Camera-type eye (tissue), 1 donor: ENCODE results near the gene CHIT1.

DNA sequence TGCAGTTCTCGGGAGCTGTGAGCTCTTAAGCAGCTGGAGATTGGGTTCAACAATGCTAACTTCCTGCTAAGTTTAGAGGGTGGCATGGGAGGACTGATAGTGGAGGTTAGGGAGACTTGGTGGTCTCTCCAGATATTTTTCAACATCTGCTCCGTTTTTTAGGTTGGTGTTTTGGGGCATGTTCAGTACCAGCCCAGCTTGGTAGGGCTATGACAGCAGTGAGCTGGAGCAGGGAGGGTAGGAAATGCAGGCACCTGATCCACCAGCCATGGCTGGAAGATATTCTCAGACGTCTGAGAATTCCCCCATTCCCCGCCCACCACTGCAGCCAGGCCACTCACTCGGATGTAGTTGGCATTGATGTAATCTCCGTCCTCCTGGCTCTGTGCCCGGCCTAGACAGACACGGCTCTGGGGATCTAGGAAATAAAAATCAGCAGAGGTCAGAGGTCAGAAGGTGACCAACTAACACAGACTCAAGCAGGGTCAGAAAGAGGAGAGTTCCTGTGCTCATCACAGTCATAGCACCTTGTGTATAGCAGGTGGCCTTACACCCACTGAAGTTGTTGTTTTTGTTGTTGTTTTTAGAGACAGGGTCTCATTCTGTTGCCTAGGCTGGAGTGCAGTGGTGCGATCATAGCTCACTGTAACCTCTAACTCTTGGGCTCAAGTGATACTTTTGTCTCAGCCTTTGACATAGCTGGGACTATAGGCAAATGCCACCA lies 5.0 kb downstream of the PTPN7 start:
- RAMPAGE, long total RNA: no peak

GRCh38 chr1:202213895-202214828 lies 20.6 kb downstream of the LGR6 start:
- RAMPAGE, long total RNA: no peak

DNA sequence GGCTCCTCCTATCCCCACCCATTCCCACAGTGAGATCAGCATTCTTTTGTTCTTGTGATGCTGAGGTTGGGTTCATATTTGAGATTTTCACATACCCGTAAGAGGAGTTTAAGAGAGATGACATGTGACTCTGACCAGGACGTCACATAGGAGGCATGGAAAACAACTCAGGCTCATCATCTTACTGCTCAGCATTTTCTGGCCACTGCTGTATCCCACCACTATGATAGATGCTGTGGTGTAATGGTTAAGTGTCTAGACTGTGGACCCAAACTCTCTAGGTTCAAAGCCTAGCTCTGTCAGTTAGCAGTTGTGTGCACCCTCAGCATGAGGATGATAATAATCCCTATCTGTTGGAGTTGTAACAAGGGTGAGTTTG lies 40.7 kb downstream of the LGR6 start:
- RAMPAGE, long total RNA: no peak

- RAMPAGE, long total RNA: no peak
These were observed 7.9 kb downstream of the UBE2T start for GRCh38 chr1:202333710-202334385.

DNA sequence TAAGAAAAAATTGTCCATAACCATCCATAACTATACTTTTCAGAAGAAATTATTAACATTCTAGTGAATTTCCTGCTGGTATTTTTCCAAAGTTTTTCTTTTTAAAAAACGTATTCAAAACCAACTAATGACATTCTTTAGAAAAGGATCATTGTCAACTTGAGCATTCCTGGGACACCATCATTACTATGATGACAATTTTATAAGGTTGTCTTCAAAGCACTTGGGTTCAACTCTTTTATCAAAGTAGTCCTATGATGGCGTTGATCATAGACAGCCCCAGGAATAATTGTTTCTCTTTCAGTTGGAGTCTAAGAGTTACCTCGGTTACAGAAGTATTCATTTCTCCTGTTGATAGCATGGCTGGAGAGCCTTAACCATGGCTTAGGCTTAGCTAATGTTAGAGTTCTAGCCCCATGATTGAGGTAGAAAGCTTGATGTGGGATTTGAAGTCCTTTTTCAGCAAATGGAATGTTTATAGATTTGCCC lies 159.0 kb downstream of the PPP1R12B start:
- RAMPAGE, long total RNA: no peak

GRCh38 chr1:202525657-202526741 lies 177.5 kb downstream of the PPP1R12B start:
- RAMPAGE, long total RNA: no peak

GRCh38 chr1:202545680-202546191 lies 164.5 kb downstream of the SYT2 start:
- RAMPAGE, long total RNA: no peak

GRCh38 chr1:202626858-202627304 lies 83.4 kb downstream of the SYT2 start:
- RAMPAGE, long total RNA: no peak

GRCh38 chr1:202730582-202731345 lies 20.5 kb upstream of the SYT2 start:
- RAMPAGE, long total RNA: no peak

DNA sequence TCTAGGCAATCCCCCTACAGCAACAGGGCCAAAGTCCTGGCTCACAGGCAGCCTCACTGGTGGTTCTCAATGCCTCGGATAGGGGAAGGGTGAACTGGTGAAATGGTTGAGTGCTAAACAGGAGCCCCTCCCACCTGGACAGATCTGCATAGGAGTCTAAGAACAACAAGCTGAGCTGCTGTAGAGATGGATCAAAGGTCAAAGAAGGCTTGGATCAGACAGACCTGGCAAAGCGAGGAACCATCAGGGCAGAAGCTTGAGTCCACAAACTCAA lies 31.8 kb downstream of the RABIF start:
- RAMPAGE, long total RNA: no peak

DNA sequence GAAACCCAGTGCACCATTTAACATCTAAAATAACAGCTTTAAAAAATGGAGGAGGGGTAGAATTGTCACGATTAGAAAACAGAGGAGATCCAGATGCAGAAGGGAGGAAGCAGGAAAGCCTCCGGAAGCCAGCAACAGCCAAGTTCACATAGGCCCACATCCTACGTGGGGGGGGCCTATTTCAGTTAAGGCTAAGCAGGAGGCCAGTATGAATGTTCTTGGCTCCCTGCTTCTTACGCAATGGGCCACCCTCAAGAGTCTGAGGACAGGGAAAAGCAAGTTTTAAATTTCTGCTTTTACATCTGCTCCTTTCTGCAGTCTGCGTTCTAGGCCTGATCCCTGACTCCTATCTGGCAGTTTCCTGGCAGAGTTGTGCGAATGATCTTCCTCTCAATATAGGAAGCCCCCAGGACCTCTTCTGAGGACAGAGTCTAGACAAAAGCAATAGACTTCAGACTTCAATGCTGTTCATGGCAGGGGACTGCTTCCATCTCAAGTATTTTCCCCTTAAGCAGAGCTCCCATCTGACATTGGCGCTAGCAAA lies 30.6 kb downstream of the RABIF start:
- RAMPAGE, long total RNA: no peak

GRCh38 chr1:202952788-202953203 lies 5.3 kb downstream of the ADIPOR1 start:
- RAMPAGE, long total RNA: no peak

DNA sequence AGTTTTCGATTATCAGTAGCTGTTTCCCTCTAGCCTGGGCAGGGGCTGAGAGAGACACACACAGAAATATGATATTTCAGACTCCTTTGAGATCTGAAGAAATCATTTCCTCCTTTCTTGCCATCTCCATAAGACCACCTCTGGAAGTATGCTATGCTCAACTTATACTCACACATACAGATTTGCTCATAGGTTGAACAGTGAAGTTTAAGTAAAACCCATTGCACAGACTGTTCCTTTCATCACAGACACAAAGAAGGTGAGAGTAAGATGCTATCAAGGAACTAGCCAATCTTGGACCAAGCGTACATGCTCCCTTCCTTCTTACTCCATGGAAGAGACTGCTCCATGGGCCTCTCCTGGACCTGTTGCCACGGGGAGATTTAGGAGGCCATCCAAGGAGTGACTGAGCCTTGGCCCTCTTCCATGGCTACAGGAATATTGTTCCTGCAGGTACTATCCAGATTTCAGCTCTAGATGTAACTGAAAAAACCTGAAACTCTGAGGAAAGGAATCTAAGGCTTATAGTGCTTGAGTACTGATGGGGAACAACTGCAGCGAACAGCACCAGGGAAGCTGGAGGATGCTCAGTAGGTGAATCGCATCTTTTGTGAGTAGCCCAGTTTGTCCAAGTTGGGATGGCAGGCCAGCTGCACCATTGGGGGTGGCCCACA lies 4.0 kb upstream of the ADIPOR1 start:
- RAMPAGE, long total RNA: no peak

GRCh38 chr1:203029085-203029752 lies 2.9 kb downstream of the PPFIA4 start:
- RAMPAGE, long total RNA: no peak

DNA sequence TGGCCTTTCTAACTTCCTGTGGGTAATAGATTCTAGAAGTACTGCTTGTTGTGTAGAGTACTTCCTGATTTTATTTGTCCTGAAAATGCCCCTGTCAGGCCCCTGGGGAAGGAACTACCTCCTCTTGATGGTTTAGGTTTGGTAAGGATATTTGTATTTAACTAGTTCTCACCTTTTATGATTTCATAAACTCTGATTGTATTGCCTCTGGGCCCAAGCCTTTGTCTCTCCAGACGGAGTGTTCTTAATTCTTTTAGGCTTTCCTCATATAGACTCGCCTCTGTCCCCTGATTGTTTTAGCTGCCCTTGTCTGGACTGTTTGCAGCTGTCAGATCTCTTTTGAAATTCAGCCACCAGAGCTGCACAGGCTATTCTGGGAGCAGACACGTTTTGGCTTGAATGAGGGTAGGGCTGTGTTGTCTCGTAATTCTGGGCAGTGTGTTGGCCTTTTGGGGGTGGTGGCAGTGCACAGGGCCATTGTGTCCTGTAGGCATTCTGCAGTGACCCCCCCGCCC lies 16.5 kb downstream of the MYOG start:
- RAMPAGE, long total RNA: no peak

GRCh38 chr1:203129733-203130360 lies 2.3 kb downstream of the ADORA1 start:
- RAMPAGE, long total RNA: no peak

DNA sequence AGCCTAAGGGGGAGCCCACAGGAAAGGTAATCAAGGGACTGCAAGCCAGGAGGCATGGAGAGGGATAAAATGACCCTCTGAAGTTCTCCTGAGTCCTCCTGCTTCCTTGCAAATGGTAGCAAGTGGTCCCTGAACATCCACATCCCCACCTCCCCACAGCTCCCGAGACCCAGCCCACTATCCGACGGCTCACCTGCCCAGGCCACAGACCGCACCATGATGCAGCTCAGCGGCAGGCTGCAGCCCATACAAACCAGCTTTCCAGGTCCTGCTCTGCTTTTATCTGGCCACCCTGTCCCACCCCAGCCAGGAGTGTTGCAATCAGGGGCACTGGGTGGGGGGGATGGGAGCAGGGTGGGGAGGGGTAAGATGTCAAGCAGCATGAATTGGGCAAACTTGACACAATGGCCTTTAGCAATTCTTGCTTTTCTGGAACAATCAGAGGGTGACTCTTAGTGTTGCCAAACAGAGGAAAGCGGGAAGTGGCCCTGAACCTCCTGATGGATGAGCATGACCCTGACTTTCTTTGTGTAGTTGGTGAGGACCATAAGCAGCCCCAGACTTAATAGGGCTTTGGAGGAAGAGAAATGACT lies at the start of gene CHIT1:
Gene CHIT1 (minus strand): TSS at position 255 of the 593 bp plus-strand sequence.
- RAMPAGE, long total RNA: no peak

DNA sequence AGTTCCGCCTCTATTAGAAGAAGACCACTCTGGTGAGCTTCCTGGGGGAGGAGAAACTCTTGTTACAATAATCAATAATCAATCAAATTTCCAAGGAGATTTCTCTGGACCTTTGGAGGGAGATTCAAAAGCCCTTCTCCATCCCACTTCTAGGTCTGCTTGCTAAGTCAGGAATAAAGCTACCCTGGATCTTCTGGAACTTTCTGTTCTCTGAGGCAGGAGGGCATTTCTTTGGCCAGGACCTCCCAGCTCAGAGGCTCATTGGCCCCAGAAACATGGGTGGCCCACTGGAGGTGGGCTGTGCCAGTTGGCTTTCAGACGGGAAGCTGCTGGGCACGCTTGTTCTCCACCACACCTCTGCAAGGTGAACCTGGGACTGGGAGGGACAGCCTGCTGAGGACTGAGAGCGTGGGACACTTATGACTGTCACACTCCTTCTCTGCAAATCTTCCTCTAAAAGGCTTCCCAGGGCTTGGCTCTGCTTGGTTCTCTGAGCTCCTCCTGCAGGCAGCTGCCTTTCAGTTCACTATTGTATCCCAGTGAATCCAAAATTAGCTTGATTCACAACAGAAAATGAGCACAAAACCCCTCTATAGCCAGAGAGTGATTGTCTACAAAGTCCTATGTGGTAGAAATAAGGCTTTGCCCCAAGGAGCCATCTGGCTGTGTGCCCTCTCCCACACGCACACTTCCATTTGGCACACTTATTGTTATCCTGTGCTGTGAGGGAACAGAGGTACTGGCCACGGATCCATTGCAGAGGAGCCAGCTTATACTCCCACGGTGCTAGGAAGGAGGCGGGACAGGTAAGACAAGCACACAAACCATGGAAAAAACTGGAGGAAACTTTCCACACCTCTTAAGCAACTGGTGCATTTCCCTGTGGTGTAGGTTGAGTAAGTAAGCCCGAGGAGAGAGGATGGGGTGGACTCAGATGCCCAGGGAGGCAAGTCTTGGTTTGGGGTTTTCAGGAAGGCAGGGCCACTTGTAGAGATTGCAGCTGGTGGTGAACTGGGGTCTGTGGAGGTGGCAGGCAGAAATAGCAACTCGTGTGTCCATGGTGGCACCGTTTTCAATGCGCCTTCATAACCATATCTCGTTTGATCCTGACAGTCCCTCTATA lies 19.0 kb upstream of the BTG2 start:
- RAMPAGE, long total RNA: no peak

DNA sequence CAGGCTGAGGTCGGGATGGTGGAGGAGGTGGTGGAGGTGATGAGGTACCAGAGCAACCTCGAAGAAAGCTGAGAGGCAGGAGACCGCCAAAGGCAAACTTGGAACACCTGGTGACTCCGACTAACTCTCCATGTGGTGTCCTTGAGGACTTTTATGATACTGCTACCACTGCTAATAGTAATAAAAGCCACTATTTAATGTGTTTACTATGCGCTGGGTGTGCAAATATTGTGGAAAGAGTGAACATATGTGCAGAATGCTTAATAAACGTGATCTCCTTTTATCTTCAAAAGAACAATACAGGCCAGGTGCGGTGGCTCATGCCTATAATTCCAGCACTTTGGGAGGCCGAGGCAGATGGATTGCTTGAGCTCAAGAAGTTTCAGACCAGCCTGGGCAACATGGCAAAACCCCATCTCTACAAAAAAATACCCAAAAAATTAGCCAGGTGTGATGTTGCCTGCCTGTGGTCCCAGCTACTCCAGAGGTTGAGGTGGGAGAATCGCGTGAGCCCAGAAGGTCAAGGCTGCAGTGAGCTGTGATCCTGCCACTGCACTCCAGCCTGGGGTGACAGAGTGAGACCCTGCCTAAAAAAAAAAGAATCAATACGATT lies 16.7 kb upstream of the BTG2 start:
- RAMPAGE, long total RNA: no peak

DNA sequence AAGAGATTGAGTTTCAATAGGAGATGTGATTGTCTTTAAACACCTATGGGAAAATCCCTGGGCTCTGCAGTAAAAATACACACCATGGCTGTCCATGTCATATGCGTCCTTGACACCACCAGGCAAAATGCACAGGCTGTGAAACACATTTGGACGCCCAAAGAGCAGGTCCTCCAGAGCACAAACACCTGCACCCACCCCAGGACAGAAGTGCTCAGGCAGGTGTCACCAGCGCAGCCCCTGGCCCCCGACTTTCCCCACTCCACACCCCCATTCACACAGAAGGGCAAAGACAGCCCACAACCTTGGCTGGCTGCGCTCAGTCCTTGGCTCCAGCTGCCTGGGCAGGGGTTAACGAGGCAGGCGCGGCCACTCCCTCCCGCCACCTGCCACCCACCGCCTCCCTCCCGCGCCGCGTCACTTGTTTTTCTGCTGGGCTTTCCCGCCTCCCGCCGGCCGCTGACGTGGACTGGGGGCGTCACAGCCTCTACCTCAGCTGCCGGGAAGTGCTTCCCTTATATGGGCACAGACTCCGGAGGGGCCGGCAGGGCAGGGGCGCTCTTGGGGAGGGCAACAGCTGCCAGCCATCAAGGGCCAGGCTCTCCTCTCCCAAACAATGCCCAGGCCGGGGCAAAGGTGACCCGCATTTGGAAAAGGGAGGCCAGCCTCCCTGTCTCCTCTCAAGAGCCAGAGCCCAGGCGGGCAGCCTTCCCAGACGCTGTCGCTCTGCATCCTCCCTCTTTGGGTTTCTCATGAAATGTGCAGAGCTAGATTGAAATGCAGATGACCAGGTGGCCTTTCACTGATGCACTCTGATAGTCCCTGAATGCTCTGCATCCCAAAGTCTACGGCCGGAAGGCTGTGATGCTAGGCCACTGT lies 14.9 kb upstream of the BTG2 start:
- RAMPAGE, long total RNA: no peak